Skeletal muscle cell (primary cell): ENCODE data around the genes PSG8, PSG7, PSG9, ZNF283 and ZNF284.

DNA sequence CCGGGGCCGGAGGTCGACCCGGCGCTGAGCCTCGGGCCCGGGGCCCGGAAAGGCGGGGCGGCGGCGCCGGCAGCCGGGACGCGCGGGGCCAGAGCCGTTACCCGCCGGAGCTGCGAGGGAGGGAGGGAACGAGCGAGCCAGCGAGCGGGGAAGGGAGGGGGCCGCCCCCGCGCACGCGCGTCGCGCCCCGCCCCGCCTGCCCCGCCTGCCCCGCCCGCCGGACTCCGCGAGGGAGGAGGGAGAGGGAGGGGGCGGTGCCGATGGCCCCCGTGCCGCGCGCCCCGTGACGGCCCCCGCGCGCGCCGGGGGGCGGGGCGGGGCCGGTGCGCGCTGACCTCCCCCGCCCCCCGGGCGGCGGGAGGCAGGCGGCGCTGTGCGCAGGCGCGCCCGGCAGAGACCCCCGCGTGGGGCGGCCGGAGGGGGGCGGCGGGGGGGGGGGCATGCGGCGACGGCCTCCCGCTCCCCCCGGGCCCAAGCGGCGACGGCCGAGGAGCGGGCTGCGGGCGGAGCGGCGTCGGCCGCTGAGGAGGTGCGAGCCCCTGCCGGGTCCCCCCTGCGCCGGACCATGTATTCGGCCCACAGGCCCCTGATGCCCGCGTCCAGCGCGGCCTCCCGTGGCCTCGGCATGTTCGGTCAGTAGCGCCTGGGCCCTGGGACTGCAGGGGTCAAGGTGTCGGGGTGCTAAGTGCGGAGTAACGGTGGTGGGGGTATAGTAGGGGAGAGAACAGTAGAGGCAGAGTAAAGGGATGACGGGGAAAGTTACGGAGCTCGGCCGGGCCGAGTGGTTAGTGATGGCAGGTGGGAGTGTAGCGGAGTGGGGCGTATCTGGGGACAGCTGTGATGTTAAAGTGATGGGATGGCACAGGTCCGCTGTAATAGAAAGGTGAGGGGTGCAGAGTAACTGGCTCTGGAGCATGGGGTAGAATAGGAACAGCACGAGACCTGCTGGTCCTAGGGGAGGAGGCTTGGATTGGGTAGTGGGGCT, 15.4 kb downstream of the CIC start:
- RRBS, result under 1% methylated on average over 43 of the region's 116 CpGs

- RRBS, result no CpG with 5 or more reads among the region's 4 CpGs
Observed at GRCh38 chr19:42285125-42285436, 16.0 kb downstream of the CIC start.

- RRBS, result no CpG with 5 or more reads among the region's 31 CpGs
Observed at GRCh38 chr19:42294148-42295070, 7.5 kb upstream of the PRR19 start.

DNA sequence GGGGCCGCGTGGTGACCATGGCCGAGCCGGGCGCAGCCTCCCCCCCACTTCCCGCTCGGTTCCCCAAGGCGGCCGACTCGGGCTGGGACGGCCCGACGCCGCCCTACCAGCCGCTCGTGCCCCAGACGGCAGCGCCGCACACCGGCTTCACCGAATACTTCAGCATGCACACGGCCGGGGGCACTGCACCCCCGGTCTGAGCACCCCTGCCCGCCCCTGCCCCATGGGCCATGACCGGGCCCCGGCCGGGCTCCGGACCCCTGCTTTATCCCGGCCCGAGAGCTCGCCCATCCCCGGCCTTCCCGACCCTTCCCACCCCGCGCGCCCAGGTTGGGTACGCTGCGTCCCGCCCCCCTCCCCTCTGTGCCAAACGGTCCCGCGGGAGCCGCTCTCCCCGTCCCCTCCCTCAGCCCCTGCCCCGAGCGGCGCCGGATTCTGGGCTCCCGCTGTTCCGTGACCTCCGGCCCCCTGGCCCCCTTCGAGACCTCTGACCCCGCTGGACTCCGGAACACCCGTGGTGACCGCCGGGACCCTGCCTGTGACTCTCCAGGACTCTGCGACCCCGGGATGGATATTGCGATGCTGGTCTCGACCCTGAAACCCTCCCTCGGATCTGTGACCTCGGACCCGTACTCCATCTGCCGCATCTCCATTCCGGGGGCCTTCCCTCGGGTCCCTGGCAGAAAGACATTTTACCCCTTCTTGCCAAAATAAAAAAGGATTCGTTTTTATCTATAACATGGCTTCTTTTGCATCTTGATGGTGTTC, 924 bp upstream of the MEGF8 start:
- RRBS, result 3% methylated on average over 19 of the region's 69 CpGs

DNA sequence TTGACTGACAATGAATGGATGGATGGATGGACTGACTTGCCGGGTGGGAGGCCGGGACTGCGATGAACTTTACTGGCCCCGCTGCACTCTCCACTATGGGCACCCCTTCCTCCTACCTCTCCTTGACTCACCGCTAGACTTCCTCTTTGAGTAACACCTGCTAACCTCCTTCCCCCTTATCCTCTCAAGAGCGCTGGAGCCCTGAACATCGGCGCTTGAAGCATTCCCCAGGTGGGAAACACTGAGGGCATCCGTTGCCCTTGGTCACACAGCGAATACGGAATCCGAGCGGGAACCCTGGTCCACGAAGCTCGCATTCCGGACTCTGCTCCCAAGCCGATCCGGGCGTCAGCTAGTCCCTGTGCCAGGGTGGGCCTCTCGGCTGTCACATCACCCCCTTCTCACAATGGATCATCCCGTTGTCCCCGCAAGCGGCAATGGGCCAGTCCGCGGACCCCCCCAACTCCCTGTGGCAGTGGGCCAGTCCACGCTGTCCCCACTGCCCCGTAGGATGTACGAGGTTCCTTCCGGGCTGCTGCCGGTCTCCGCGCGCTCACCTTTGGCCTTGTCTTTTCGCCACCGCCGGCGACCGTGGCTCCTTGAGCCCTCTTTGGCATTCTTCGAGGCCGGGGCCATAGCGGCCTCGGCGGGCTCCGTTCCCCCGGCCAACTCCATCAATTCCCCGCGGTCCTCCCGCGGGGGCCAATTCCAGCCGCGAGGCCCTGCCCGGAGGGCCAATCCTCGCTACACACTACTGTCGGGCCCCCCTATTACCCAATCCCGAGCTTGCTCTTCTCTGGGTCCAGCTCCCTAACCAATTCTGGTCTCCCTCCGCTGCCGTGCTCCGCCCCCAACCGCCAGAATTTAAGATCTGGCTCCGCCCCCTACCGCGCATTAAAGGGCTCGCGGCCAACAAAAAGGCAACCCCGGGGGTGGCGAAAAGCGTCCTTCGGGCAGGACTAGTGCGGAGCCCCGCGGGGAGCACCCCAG, 4.0 kb downstream of the LIPE start:
- RRBS, result under 1% methylated on average over 17 of the region's 71 CpGs

GRCh38 chr19:42423852-42424504, 3.2 kb downstream of the LIPE start:
- RRBS, result no CpG with 5 or more reads among the region's 40 CpGs

DNA sequence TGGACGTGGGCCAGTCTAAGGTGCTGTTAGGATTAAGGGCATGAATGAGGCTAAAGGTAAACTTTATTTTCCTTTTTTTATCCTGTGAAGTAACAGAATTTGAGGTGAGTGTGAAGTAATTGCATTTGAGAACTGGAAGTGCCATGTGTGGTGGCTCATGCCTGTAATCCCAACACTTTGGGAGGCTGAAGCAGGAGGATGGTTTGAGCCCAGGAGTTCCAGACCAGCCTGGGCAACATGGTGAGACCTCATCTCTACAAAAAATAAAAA, 7.9 kb upstream of the CXCL17 start:
- RRBS, result no CpG with 5 or more reads among the region's 1 CpG

GRCh38 chr19:42765424-42765900, at the start of gene PSG8:
PSG8 (minus strand) TSS chr19:42765678.
- RRBS, result no CpG with 5 or more reads among the region's 4 CpGs

GRCh38 chr19:42936993-42937508, at the start of gene PSG7:
PSG7 (minus strand) TSS chr19:42937207.
- RRBS, result no CpG with 5 or more reads among the region's 4 CpGs

DNA sequence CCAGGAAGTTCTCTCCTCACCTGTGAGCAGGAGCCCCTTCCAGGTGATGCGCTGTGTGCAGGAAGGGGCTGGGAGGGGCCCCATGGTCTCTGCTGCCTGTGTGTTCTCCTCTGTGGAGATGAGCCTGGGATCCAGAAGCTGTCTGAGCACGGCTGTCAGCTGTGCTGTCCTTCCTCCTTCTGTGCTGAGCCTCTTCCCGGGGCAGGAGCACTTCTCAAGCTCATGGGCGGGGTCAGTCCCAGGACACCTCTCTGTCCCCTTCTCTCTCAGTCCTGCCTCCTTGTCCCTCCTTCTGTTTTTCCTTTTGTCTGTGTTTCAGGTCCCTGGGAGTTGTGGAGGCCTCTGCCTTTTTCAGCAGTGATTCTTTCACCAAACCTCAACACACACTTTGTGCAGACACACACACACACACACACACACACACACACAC, at the start of gene PSG9:
Gene PSG9 (minus strand): TSS at position 183 of the 430 bp plus-strand sequence.
- RRBS, result no CpG with 5 or more reads among the region's 4 CpGs

DNA sequence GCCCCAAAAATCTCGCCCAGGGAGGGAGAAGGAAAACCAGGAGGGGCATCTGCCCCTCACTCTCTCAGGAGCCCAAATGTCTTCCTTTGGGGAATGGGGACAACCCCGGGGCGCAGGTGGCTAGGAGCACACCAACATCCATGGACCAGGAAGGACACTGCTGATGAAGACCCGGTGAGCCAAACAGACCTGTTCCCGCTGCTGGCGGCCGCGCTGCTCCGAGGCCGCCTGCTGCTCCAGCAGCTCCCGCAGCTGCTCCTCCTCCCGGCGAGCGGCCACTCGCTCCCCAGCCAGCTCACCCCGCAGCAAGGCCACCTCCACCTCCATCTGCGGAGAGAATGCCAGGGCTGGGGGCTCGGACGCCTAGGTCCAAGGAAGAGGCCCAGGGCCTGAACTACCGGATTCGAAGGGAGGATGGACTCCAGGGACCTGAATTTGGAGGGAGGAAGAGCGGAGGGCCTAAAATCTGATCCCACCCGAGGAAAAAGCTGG, 3.0 kb downstream of the PHLDB3 start:
- RRBS, result 43% methylated on average over 7 of the region's 23 CpGs

GRCh38 chr19:43562290-43563369, 12.7 kb downstream of the XRCC1 start:
- RRBS, result no CpG with 5 or more reads among the region's 23 CpGs

- RRBS, result no CpG with 5 or more reads among the region's 6 CpGs
Observed at GRCh38 chr19:43588995-43589642, 6.8 kb downstream of the IRGQ start.

GRCh38 chr19:43656357-43656903, 13.5 kb downstream of the PLAUR start:
- RRBS, result 85% methylated on average over 5 of the region's 6 CpGs

GRCh38 chr19:43700849-43701889, 14.7 kb upstream of the IRGC start:
- RRBS, result no CpG with 5 or more reads among the region's 24 CpGs

- RRBS, result no CpG with 5 or more reads among the region's 5 CpGs
Observed at GRCh38 chr19:43744977-43745500, 9.7 kb downstream of the SMG9 start.

GRCh38 chr19:43756509-43757098, 1.8 kb upstream of the SMG9 start:
- RRBS, result no CpG with 5 or more reads among the region's 9 CpGs

- RRBS, result 2% methylated on average over 18 of the region's 38 CpGs
Observed at GRCh38 chr19:43827097-43827958, at the start of gene ZNF283. ZNF283 (plus strand) TSS chr19:43827321.

DNA sequence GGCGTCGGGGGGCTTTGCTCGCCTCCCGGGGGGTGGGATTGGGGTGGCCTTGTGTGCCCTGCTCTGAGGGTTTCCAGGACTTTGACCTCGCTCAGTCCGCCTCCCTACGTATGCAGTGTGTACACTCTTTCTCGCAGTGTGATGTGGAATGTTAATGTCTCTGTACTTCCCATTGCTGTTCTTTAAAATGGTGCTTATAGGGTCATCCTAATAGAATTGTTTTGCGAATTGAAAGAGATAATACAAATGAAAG, 334 bp downstream of the ZNF223 start:
- RRBS, result no CpG with 5 or more reads among the region's 9 CpGs

- RRBS, result under 1% methylated on average over 11 of the region's 38 CpGs
Observed at GRCh38 chr19:44071879-44072496, at the start of gene ZNF284. ZNF284 (plus strand) TSS chr19:44072159.